AG04450 (cell line): ENCODE measurements around a stretch of chr17.

- CAGE, long polyA plus RNA = no peak
- RRBS = no CpG with 5 or more reads among the region's 14 CpGs
Observed at GRCh38 chr17:82931588-82931956, 91.8 kb upstream of the ZNF750 start.

GRCh38 chr17:83051852-83052348, 330 bp upstream of the B3GNTL1 start:
- CAGE, long polyA plus RNA = no peak
- RRBS = 5% methylated on average over 16 of the region's 44 CpGs

- CAGE, long polyA plus RNA = no peak
- RRBS = 50% methylated on average over 1 of the region's 35 CpGs
Observed at GRCh38 chr17:83074984-83075824, 4.2 kb upstream of the METRNL start.

DNA sequence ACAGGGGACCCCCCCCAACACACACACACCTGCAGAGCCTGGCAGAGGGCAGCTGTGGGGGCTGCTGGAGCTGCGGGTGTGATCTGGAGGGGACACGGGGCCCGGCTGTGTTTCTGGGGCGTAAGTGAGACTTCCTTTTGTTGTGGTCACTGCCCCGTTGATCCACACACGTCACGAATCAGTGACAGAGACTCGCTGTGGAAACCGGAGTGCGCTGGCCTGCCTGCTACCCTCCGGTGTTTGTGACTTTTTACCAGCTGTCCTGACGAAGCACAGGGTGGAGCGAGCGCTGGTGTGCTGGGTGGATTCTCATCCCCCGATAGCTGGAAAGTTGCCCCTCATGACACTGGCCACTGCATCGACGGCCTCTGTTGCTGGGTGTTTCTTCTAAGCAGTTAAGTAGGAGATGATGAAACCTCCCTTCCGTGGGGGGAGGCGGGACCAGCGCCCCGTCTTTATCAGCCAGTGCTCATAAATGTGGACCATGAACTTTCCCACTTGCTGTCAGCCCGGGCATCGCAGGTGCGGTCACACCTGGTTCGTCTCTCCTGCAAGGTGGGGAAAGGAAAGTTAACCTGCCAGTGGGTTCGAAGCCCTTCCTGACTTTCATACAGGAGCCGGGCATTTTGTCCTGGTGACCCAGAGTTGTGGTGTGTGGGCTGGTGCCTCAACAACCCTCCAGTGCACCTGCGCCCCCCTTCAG, 2.4 kb downstream of the METRNL start:
- CAGE, long polyA plus RNA = no peak
- RRBS = 71% methylated on average over 11 of the region's 28 CpGs

GRCh38 chr17:83084543-83085508, 5.4 kb downstream of the METRNL start:
- CAGE, long polyA plus RNA = no peak
- RRBS = 94% methylated on average over 12 of the region's 57 CpGs

DNA sequence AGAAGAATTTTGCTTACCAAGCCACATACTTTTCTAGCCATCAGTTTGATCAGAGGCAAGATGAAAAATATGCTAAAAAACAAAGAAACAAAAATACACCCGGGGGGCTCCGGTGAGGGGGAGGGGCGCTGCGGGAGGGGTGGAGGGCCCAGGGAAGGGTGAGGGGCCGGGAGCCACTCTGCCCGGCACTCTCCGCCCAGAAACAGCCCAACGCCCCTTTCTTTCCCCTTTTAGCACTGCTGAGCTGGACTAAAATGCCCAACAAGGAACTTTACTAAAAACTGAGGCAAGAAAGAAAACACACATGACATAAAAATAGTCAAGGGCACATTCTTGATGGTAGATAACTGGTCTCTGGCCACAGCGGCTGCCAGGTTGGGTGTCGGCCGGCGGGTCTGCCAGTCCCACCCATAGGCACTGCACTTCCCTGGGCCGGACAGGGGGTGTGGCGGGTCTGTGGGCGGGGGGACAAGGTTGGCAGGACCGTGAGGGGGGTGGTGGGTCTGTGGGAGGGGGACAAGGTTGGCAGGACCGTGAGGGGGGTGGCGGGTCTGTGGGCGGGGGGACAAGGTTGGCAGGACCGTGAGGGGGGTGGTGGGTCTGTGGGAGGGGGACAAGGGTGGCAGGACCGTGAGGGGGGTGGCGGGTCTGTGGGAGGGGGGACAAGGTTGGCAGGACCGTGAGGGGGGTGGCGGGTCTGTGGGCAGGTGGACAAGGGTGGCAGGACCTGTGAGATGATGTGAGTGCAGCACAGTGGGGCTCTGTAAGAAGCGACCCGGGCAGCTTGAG, 20.9 kb downstream of the METRNL start:
- CAGE, long polyA plus RNA = no peak
- RRBS = 12% methylated on average over 6 of the region's 26 CpGs

- CAGE, long polyA plus RNA = no peak
- RRBS = 72% methylated on average over 7 of the region's 22 CpGs
Observed at GRCh38 chr17:83100945-83101592, 21.7 kb downstream of the METRNL start.

DNA sequence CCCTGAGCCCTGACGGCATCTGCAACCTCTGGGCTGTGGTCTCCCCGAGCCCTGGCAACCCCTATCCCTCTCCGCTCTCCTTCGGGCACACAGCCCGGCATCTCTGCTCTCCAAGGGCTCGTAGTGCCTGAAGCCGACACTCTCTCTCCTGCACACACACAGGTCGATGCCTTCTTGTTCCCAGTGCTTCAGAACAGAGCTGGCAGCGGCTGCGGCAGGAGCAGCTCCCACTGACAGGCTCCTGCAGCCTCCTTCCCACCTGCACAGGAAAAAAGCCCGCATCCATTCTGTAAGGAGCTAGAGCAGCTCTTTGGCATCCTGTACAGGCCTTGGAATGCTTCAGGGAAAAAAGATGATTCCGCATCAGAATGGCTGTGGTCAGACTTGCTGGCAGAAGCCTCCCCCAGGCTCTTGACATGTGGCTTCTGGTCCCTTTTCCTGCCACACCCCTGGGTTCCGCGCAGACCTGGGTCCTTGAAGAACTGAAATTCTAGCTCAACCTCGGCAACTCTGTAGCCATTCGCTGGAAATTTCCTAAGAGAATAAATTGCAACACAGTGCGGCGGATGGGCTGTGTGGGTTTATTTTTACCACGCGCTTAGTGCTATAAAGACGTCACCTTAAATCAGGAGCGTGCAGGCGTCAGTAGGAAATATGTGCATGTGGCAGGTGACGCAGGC, 46.0 kb downstream of the METRNL start:
- CAGE, long polyA plus RNA = no peak
- RRBS = no CpG with 5 or more reads among the region's 24 CpGs